Smooth muscle cell (in vitro differentiated cells): ENCODE data around the gene FOS.

DNA sequence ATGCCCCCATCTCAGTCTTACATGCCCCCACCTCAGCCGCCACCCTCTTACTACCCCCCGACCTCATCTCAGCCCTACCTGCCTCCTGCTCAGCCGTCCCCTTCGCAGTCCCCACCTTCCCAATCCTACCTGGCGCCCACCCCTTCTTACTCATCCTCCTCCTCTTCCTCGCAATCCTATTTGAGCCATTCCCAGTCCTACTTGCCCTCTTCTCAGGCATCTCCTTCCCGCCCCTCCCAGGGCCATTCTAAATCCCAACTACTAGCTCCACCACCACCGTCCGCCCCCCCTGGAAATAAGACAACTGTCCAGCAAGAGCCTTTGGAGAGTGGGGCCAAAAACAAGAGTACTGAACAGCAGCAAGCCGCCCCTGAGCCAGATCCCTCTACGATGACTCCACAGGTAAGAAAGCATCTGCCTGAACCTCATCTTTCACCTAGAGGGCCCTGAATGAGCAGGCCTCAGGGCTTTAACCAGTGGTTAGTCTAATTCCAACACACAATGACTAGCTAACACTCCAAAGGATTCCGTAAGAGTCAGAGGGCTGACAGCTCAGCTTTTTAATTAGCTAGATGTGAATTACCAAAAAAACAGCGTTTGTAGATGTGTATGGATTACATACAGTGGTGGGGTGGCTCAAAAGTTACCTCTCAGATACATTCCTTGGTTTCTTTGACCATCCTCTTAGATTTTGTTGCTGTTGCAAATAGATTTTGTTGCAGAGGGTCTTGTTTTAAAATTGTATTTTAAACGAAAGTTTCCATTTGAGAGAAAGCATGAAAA, 1.0 kb downstream of the YLPM1 start:
- RAMPAGE, long total RNA = no peak

- RAMPAGE, long total RNA = no peak
Measured at GRCh38 chr14:74816456-74816778, 53.3 kb downstream of the YLPM1 start.

DNA sequence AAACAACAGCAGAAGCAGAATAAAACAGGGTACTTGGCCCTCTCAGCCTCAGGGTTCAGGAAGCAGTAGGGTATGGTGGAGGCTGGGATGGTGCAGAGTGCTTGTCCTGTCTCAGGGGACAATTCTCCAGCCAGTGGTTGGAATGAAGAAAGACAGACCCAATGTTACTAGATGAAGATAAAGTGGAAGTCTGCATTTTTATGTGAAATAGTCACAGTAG, 32.4 kb downstream of the PROX2 start:
- RAMPAGE, long total RNA = no peak

DNA sequence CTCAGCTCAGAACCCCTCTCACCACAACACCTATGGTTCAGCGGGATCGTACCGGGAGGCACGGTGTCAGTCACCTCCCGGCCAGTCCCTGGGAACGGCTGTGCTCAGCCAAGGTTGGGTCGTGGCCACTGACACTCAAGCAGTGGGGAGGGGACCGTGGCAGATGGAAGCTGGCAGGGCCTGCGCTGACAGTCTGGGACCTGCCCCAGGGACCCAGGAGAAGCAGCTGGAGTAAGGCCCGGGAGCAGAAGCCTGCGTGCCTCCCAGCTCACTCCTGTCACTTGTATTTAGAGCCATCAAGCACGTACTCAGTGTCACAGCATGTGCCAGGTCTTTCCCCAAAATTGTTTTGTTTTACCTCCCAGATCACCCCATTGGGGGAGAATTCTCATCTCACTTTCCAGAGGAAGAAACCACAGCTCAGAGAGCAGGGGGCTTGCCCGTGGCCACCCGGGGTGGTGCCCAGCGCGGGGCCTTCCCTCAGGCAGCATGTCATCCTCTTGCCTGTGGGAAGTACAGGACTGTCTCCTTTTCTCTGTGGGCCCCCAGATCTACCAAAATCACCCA, 6.1 kb downstream of the RPS6KL1 start:
- RAMPAGE, long total RNA = no peak

GRCh38 chr14:74941545-74942096, 13.8 kb downstream of the PGF start:
- RAMPAGE, long total RNA = no peak

GRCh38 chr14:75011675-75012285, 9.1 kb downstream of the EIF2B2 start:
- RAMPAGE, long total RNA = no peak

DNA sequence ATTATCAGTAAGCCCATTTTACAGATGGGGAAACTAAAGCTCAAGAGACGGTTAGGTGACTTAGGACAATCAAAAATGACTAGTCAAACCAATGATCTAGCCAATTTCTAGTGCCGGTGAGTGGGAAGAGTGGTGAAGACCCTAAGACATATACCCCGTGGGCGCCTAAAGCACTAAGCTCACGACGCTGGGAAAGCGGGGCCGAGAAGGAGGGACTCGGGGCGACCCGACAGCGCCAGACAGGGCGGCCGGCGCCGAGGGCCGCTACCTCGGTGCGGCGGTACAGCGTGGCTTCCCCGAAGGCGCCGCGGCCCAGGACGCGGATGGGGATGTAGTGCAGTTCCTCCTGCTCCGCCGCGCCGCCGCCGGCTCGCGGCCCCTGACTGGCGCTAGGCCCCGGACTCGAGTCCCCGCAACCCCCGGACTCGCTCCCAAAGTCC, 393 bp downstream of the NEK9 start:
- RAMPAGE, long total RNA = no peak

- RAMPAGE, long total RNA = no peak
Measured at GRCh38 chr14:75234516-75234916, 44.1 kb upstream of the FOS start.

DNA sequence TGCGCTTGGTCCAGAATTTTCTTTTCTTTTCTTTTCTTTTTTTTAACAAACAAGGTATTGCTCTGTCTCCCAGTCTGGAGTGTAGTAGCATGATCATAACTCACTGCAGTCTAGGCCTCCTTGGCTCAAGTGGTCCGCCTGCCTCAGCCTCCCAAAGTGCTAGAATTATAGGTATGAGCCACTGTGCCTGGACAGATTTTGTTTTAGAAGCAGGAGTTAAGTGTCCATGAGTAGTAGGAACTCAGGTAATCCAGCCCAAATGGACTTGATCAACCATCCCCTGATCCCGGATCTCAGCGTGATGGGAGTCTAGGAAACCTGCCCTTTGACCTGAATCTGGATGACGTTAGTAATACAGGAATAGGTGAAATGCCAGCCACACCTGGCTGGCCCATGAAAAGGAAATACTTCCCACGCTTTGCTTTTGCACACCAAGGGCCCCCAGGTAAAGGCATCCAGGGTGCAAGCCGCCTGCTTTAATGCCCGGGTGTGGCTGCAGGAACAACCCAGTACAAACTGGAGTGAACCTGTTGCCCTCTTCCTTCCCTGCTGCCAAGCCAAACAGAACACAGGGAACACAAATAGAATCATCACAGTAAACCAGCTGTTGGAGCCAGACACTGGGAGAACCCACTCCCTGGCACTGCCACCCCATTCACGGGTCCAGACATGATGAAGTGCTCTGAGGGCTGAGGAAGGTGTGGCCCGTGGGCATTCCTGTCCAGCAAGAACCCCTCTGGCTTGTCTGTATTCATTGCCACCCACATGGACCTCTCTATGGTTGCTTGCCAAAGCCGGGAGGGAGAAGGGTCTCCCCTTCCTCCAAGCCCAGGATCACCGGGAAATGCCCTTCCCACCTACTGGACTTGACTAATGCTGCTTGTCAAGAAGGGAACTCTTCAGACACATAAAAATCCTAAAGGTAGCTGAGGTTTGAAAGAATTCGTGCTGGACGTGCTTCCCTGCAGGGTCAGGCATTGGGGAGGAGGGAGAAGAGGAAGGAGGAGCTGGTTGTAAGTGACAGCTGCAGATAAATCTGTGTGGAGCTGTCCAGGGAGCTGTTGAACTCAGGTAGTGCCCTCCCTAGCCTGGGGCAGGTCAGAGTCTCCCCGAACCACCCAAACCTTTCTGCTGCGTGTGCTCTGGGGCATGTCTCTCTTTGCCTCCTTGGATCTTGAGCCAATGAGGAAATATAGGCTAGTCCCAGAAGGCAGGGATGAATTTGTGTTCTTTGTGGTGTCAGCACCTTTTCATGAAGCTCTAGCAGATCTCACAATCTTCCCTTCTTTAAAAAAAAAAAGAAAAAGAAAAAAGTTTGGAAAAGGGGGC, 24.1 kb upstream of the FOS start:
- RAMPAGE, long total RNA = no peak

DNA sequence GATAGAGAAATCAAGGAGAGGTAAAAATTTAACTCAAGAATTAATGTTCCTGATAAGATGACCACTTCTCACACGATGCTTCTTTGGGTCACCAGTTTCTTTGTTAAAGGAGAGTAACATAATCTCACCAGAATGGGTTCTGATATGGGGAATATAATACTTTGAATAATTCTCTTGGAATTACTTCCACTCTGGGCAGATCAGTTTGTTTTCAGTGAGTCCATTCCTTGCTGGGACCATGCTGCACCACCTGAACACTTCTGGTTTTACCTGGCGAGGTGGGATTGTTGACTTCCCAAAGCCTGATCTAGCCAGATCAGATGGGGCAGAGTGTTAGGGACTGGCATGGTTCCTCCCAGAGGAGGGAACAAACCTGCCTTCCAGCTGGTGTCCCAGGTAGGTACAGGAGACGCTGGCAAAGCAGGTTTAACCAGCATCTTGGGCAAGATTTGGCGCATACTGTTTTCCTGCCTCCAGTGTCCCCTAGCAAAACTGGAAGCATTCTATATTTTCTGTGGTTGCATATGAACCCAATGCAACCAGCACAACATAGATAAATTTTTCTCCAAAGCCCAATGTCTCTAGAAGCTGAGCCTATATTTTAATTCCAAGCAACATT, 14.7 kb upstream of the FOS start:
- RAMPAGE, long total RNA = no peak

- RAMPAGE, long total RNA = start-site peak on the minus strand at chr14:75278378-75278398, 20 and 6 reads in 2 replicates; start-site peak on the plus strand at chr14:75278825-75278829, 5,681 and 5,112 reads in 2 replicates
Measured at GRCh38 chr14:75277988-75279234, at the start of gene FOS. TSS of gene FOS (plus strand) at chr14:75278828.

GRCh38 chr14:75283796-75284591, 5.4 kb downstream of the FOS start:
- RAMPAGE, long total RNA = no peak

DNA sequence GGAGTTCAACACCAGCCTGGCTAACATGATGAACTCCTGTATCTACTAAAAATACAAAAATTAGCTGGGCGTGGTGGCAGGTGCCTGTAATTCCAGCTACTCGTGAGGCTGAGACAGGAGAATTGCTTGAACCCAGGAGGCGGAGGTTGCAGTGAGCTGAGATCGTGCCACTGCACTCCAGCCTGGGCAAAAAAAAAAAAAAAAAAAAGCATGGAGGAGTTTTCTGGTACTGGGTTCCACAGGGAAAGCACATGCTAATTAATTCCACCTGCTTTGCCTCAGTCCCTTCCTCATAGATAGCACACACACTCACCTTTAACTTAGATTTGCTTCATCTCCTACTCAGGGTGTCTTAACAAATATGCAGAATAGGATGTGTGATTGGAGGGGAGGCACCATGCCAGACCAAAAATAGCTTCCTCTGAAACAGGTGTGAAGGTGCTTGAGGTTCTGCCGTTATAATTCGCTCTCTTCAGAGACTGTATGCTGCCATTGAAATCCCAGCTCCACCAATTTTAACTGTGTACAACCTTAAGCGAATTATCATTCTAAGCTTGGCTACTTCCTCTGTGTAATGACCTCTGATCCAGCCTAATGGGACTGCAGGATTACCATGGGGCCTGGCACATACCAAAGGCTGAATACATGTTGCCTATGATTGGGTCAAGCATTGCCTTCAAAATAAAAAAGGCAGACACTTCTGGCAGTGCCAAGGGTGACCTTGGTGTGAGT, 9.3 kb downstream of the JDP2 start:
- RAMPAGE, long total RNA = no peak

DNA sequence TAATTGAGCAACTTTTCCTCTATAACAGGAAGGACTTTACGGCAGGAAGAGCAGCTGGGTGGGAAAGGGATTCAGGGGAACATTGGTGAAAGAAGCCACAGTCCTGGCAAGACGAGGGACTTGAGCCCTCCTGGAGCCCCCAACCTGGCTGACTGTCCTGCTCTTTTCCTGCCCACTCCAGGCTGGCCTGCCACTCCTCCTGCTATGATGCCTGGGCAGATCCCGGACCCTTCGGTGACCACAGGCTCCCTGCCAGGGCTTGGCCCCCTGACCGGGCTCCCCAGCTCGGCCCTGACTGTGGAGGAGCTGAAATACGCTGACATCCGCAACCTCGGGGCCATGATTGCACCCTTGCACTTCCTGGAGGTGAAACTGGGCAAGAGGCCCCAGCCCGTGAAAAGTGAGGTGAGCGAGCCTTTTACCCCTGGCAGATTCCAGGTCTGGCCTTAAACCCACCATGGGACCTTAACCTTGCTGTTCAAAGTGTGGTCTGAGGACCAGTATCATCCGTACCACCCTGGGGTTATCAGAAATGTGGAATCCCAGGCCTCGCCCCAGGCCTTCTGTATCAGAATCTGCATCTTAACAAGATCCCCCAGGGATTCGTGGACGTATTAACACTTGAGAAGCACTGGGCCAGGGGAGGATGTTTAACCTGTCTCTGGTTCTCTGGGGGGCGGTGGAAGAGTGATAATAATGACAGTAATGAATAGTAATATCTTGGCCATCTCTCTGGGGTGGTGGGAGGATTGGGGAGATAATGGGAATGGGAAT, 10.1 kb downstream of the JDP2 start:
- RAMPAGE, long total RNA = no peak

DNA sequence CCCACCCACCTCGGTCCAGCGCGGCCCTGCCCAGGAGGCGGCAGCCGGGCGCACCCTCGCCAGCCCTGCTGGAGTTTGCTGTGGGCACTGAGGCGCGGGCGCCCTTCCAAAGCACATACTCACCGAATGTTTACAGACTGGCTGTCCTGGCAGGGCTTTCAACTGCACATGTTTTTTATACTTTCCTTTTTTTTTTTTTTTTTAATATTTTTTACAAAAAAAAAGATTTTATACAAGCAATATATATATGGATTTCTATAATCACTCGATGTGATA, 42.1 kb downstream of the JDP2 start:
- RAMPAGE, long total RNA = no peak

DNA sequence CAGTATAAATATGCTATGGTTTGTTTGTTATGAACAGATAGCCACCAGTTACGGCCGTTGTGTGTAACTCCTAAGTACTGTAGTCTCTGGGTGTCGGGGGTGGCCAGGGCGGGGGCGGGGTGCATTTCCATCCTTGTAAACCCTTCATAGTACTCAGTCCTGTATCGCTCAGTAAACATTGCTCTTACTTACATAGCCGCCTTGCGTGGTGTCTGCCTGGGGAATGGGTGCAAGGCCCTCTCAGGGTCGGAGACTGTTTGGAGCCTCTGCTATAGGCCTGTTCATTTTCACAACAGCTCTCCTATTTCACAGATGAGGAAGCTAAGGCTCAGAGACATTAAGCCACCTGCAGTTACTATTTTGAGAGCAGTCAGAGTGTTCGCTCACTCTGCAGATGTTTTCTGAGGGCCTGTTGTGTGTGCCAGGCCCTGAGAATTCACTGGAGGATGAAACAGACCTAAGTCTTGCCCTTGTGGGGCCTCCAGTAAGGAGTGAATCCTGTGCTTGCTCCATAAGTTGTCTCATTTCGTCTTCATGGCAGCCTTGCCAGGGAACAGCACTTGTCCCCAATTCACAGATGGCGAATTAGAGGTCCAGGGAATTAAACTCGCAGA, 42.5 kb downstream of the JDP2 start:
- RAMPAGE, long total RNA = no peak

DNA sequence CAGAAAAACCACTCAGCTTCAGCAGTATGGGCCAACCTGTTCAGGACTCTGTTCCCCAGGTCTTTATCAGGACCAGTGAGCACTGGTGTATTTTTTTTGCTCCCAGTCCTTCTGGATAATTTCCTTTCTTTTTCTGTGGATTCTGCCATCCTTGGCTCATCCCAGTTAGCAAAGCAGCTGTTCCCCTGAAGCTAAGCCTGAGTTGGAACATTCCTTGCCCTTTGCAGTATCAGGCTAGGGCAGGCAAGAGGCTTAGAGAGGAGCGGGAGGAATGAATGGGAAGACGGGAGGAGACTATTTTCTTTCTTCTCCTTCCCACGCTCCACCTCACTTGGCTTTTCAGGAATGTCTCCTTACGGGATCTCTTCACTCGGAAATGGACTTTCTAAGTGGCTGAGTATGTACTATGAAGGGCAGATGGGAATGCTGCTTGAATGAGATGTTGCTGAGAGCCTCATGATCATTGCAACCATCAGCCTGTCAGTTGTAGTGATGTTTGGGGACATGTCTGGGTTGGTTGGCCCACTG, 29.2 kb downstream of the ERG28 start:
- RAMPAGE, long total RNA = no peak

- RAMPAGE, long total RNA = no peak
Measured at GRCh38 chr14:75634824-75635360, 25.8 kb downstream of the ERG28 start.

DNA sequence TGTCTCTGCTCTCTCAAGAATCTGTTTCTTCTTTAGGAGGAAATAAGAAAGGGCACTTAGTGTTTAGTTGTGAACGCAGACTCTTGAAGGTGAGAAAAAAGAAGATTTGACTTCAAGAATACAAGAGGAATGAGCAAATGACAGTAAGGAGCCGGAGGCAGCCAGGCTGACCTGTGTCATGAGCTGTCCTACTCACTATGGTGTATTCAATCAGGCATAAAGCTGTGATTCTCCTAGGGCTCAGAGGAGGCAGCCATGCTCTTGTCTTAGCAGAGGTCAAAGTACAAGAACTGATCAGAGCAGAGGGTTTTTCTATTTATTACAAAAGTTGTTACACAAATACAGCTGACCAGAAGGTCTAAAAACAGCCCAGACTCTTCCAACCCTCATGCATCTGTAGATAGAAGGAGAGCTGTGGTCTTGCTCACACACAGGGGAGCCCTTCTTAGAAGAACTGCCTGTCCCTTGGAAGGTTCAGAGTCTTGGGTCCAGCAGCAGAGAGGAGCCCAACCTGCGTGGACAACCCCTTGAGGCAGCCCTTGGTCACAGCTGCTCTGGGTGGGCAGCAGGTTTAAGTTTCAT, 10.0 kb downstream of the ERG28 start:
- RAMPAGE, long total RNA = no peak

DNA sequence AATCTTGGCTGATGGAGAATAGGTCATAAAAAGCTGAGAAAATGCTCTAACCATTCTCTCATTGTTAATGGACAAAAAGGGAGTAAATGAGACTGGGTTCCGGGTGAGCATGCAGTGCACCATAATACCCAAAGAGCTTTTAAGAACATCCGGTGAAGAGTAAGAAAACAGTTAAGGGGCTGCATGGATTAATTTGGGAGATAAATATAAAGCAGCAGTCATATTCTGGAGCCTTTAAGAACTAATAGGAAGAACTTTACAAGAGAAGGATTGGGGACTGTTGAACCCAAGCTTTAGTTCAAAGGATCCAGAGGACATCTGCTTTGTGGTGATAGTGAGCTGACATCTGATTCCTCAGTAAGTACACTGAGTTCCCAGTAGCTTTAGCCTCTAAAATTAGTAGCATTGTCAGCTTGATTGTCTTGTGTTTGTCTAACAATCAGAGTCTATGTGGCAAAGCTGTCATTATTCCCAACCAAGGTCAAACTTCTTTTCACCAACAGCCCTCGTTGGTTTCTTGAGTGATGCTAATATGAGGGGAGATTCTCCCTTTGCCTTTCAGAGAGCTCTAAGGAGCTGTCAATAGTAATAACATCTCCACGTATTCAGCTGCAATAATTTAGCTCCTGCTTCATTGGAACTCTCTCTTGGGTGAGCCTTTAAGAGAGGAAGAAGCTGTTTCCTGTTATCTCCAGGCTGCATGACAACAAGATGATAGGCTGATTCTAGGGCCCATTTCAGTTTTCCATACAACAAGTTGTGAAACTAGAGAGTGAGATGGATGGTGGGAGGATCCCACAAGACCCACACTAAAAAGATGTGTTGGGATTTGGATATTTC, 46.8 kb downstream of the TGFB3 start:
- RAMPAGE, long total RNA = no peak